ENCODE measurements around a stretch of chr17.

- RRBS, result no CpG with 5 or more reads among the region's 33 CpGs
These were observed 49.6 kb downstream of the BAIAP2 start for GRCh38 chr17:81084294-81085139.

DNA sequence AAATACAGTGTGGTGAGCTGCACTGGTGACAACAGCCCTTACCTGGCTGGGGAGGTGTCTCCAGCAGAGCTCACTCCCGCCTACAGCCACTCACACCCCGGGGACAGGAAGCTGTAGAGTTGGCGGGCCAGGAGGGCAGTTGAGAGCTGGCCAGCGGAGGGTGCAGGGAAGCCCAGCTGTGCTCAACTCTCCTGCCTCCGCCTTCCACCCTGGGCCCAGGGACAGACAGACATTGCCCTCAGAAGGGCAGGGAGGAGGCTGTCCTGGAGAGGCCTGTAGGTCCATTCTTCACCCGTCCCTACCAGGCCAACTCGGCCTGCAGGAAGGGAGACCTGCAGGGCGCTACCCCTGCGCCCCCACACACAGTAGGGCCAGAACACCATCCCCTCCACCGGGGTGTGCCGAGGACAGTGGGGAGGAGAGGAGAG lies 48.5 kb upstream of the PVALEF start:
- RRBS, result no CpG with 5 or more reads among the region's 11 CpGs

GRCh38 chr17:81132630-81133188 lies 32.6 kb upstream of the PVALEF start:
- RRBS, result 80% methylated on average over 2 of the region's 17 CpGs

DNA sequence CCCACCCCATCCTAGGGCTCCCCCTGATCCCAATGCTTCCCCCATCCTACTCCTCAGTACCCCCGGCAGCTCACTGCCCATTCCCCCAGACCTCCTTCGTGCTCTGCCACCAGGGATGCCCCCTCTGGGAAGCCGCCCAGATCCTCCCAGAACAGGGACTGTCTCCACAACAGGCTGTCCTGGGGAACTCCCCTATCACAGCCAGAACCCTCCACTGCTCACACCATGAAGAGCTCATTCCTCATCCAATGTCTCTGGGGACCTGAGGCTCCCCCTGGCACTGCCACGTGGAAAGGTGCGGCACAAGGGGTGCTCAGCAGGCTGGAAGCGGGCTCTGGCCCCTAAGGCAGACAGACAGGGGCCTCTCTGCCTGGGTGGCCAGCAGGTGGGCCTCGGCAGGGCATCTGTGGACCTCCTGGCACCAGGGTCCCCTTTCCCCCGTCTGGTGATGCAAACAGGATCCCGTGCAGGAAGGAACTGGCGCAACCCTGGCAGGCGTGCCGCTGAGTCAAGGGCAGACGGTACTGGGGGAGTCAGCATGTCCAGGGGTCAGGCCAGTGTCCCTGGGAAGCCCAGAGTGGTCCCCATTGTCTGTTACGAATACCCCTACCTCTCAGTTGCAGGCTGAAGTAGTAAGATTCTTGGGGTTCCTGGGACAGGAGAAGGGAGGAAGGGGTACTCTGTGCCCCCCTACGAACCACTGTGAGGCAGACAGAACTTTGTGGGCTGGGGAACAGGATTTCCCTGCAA lies 14.7 kb upstream of the PVALEF start:
- RRBS, result no CpG with 5 or more reads among the region's 15 CpGs

GRCh38 chr17:81154854-81155190 lies 10.5 kb upstream of the PVALEF start:
- RRBS, result no CpG with 5 or more reads among the region's 13 CpGs

- RRBS, result 77% methylated on average over 4 of the region's 33 CpGs
These were observed 26.4 kb upstream of the AATK start for GRCh38 chr17:81192243-81192942.

GRCh38 chr17:81243087-81243859 lies 4.2 kb downstream of the NDUFAF8 start:
- RRBS, result 51% methylated on average over 6 of the region's 26 CpGs

GRCh38 chr17:81258133-81258785 lies 19.1 kb downstream of the NDUFAF8 start:
- RRBS, result 86% methylated on average over 10 of the region's 28 CpGs

- RRBS, result no CpG with 5 or more reads among the region's 24 CpGs
These were observed 21.0 kb downstream of the NDUFAF8 start for GRCh38 chr17:81260015-81260649.

DNA sequence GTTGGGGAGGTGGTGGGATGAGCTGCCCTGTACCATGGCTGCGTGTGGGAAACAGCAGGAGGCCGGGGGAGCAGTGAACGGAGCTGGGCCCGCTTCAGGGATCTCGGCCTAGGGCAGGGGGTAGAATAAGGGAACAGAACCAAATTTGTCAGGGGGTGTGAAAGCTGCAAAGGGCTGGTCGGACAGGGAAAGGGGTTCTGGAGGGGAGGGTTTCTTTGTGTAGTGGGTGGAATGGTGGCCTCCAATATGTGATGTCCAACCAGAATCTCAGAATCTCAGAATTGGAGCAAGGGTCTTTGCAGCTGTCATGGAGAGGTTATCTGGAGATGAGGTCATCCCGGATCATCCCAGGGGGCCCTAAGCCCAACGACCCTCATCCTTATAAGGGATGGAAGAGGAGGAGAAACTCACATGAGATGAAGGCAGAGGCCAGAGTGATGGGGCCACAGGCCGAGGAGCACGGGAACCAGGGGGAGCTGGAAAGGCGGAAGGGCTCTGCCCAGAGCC lies 10.2 kb upstream of the SLC38A10 start:
- RRBS, result no CpG with 5 or more reads among the region's 11 CpGs

- RRBS, result no CpG with 5 or more reads among the region's 30 CpGs
These were observed 28.5 kb upstream of the SLC38A10 start for GRCh38 chr17:81323493-81324211.

DNA sequence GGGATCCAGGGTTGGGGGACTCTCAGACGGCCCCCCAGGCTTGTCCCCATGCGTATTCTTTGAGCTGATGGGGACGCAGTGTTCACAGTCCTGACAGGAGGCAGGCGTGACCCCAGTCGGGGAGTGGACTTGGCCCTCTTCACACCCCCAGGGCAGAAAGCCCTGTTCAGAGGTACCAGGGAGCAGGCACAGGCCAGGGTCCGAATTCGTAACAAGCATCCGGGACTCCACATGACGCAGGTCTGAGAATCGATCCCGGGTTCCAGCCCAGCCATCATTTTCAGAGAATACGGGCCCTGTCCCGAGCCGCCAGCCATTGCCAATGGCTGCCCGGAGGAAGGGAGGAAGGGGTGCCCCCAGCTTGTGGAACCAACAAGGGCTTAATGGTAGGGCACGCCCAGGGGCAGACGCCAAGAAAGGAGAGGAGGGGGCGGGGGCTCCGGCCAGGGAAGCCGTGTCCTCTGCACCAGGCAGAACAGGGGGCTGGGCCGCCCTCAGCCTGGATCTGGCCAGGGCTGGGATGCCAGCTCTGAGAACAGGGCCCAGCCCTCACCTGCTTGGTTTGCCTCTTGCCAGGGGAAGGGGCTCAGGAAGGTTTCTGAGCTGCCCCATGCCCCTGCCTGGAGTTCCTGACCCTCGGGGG lies 35.6 kb upstream of the SLC38A10 start:
- RRBS, result 69% methylated on average over 8 of the region's 22 CpGs

DNA sequence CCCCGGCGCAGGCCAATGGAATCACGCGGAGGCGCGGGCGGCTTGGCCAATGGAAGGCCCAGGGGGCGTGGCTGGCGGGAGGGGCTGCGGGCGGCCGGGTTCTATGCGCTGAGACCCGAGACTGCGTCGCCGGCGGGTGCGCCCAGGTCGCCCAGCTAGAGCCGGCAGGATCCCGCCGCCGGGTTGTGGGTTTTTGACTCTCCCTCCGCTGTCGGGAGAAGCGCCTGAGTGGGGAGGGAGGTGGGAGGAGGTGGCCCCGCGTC lies 49.0 kb upstream of the BAHCC1 start:
- RRBS, result 0% methylated on average over 15 of the region's 29 CpGs

GRCh38 chr17:81372042-81372803 lies 23.0 kb upstream of the BAHCC1 start:
- RRBS, result 27% methylated on average over 6 of the region's 22 CpGs

GRCh38 chr17:81429593-81430082 lies 34.4 kb downstream of the BAHCC1 start:
- RRBS, result no CpG with 5 or more reads among the region's 21 CpGs

DNA sequence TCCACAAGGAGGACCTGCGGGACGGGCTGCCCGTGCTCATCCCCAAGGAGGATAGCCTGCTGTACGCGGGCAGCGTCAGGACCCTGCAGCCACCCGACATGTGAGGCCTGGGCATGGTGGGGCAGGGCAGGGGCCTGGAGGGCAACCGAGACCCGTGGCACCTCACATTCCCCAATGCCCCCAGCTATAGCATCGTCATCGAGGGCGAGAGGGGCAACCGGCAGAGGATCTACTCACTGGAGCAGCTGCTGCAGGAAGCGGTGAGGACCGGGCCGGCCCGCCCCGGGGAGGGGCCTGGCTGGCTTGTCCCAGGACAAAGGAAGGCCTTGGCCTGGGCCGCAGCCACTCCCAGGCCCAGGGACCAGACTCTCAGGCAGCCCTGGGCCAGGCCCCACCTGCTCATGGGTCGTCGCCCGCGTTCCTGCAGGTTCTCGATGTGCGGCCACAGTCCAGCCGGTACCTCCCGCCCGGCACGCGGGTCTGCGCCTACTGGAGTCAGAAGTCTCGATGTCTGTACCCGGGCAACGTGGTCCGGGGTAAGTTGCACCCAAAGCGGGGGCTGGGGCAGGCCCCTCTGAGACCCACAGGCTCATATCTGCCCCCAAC lies 53.4 kb downstream of the ACTG1 start:
- RRBS, result 92% methylated on average over 13 of the region's 36 CpGs

GRCh38 chr17:81494844-81495549 lies 17.6 kb downstream of the ACTG1 start:
- RRBS, result no CpG with 5 or more reads among the region's 6 CpGs

DNA sequence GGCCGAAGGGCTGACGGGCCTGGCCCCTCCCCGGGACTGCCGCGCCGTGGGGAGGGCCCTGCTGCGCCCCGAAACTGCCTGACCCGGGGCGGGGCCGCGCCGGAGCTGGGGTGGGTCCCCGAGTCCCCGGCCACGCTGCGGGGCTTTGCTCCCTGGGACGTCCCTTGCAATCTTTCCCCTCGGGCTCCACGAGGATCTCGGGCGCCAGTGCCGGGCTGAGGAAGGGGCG lies 394 bp upstream of the ACTG1 start:
- RRBS, result 2% methylated on average over 19 of the region's 24 CpGs

DNA sequence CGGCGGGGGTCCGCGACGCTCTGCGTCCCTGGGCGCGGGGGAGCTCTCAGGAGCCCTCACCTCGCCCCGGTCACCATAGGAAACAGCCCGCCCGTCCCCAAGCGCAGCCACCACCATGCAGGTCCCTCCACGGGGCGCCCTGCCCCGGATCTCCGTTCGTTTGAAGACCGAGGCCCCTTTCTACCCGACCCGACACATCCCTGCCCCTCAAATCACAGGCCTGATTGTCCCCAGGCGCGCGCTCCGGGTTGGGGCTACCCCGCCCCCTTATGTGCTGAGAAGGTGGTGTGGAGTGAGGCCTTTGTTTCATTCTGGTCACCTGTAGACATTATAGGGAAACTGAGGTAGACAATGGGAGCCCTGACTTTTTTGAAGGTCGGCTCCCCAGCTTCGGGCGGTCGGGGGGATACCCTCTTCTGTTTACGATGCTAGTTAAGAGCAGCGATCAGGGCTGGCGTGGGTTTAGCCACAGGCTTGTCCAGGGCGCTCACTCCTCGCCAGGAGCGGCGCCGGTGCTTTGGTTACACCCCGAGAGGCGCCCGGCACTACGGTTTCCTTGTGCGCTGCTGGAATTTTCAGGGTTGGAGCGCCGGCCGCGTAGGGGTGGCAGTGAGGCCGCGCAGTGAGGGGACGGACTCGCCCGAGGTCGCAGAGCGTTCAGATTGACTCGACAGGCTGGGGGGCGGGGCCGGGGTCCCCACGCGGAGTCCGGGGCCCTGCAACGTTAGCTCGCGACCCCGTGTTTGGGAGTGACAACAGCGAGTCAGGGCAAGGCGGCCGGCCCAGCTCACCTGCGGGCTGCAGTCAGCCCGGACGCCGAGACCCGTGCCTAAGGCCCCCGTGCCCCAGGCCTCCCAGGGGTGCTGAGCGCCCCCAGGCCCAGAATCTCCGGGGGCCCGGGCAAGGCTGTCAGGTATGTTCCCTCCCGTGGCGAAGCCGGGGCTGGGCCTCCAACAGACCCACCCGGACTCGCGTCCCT lies 998 bp upstream of the ACTG1 start:
- RRBS, result 3% methylated on average over 44 of the region's 82 CpGs

DNA sequence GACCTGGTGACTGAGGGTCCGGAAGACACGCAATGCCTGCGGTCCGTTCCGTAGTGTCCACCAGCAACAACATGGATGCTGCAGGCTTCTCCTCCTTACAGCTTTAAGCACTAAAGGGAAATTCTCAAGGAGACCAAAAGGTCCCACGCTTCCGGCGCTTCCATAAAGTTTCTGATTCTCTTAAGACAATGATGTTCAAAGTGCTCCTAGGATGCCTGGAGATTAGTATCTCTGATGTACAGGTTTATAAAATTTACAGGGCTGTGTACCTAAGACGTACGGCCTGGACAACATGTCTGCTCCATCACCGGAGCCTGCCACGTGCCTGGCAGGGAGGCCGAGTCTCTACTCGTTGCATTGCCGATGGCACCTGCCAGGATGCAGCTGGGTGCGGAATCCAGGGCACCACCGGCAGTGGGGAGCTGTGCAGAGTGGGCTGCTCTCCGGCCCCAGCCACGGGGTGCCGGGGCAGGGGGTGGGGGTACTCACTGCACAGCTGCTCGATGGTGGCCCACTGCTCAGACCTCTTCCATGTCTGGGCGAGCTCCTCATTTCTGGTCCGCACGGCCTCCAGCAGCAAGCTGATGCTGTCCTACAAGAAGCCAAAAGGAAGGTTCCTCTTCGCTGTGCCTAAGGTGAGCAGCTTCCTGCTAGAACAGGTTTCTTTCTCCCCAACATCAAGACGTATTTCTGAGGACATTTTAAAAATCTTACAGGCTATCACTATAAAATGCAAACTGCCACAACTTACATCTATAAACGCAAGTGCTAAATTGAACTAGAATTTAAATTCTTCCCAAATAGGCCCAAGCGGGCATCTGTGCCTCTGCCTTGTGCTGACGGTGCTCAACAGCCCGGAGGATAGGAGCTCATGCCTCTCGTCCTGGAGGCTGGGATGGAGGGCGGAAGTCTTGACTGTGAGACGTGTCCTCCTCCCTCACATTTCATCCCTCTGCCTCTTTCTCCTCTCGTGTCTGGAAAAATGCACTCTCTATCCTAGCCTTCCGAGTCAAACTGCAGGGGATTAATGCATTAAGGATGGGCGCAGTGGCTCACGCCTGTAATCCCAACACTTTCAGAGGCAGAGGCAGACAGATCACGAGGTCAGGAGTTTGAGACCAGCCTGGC lies 13.2 kb upstream of the FAAP100 start:
- RRBS, result 93% methylated on average over 5 of the region's 38 CpGs